Heart (tissue), 3 donors: ENCODE measurements around a stretch of chr9.

DNA sequence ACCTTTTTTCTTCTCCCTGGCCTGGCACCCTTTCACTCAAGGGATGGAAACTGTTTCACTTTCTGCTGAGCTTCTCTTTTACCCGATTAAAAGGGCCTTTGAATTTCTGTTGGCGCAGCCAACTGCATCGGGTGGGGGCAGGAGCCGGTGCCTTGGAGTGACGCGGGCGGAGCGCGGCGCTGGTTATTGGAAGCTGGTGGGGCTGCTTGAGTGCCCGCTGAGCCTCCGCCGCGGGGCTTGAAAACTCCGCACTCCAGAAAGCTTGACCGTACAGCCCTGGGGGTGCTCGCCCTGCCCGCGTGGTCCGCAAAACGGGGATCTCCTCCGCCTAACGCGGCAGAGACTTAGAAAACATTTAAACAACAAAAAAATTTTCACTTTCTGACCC, 52.0 kb upstream of the TJP2 start:
- RAMPAGE, long total RNA, 2 experiments, result no peak in any of the 2 experiments

- RAMPAGE, long total RNA, 2 experiments, result no peak in any of the 2 experiments
Observed at GRCh38 chr9:69187257-69187858, 13.3 kb downstream of the TJP2 start.

GRCh38 chr9:69256852-69257530, 68.0 kb upstream of the ENTREP1 start:
- RAMPAGE, long total RNA, 2 experiments, result no peak in any of the 2 experiments

DNA sequence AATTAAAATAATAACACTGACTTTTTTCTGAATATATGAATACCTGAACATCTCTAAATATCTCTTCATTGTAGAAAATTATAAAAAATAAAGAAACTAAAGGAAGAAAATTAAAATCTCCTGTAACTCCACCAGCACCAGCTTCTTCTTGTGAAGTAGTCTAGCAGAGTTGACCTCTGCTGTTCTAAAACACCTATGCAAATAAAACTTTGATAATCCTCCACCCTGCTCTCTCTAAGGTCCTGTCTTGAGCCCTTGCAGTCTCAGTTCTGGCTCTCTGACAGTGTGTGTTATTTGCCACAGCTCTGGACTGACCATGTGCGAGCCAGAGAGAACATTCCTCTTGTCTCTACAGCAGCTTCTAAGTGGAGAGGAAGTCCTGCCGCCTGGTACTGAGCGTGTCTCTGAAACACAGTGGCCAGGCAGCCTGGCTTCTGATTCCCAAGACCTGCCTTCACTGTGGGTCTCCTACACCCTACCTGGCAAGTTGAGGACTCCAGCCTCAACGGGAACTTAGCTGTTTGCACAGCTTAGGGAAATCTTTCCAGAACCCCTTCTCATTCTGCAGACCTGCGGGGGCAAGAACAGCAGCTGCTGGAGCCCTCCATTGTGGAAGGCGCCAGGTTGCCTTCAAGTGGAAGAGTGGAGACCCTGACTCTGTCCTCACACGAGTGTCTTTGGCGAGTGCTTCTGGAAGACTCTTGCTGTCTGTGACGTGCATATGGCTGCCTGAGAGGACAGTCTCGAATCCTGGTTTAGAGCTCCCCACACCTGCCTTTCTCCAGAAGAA, 61.7 kb downstream of the ENTREP1 start:
- RAMPAGE, long total RNA, 2 experiments, result no peak in any of the 2 experiments

DNA sequence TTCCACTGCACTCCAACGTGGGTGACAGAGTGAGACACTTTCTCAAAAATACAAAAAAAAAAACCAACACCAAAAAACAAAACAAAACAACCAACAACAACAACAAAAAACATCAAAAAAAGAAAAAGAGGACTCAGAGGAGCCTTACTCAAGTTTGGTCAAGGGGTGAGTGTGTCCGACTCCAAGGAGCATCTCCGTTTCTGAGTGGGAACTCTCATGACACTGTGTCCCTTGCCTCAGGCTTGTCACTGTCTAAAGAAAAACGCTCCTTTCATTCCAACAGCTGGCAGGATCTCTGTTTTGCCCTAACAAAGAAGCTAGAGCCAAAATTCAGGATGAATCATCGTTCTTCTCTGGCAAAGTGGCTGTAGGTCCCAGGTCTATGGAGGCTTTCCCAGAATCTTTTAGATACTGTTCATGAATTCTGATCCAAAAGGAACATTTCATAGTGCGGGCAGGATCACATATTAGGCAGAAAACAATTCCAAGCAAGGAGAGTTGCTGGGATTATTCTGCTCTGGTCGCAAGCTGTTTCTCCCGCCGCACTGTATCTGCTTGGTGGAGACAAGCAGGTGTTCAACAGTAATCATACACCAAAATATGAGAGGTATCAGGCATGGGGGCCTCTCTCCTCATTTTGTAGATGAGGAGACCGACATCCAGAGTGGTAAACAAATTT, 72.4 kb downstream of the ENTREP1 start:
- RAMPAGE, long total RNA, 2 experiments, result no peak in any of the 2 experiments

DNA sequence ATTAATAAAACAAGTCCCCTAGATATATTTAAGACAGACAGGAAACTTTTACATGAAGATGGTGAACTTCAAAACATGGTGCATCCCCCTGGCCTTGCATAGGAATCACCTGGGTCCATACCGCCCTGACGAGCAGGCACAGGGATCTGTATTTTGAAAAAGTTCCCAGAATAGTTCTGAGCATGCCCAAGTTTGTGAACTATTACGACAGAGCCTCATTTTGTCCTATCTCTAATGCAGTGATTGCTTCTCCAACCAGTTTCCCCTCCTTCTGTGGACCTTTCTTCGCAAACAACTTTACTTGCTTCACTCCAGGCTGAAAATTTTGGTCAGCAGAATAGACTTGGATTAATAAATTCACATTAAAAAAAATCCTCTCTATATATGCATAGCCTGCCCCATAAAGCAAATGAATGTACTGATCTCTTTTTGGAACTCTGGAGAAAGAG, 98.0 kb downstream of the APBA1 start:
- RAMPAGE, long total RNA, 2 experiments, result no peak in any of the 2 experiments

- RAMPAGE, long total RNA, 2 experiments, result no peak in any of the 2 experiments
Observed at GRCh38 chr9:69582148-69582695, 89.9 kb downstream of the APBA1 start.

- RAMPAGE, long total RNA, 2 experiments, result no peak in any of the 2 experiments
Observed at GRCh38 chr9:69645316-69646011, 26.7 kb downstream of the APBA1 start.

- RAMPAGE, long total RNA, 2 experiments, result no peak in any of the 2 experiments
Observed at GRCh38 chr9:69653164-69653580, 19.0 kb downstream of the APBA1 start.

- RAMPAGE, long total RNA, 2 experiments, result no peak in any of the 2 experiments
Observed at GRCh38 chr9:70123539-70124301, 80.1 kb downstream of the MAMDC2 start.

DNA sequence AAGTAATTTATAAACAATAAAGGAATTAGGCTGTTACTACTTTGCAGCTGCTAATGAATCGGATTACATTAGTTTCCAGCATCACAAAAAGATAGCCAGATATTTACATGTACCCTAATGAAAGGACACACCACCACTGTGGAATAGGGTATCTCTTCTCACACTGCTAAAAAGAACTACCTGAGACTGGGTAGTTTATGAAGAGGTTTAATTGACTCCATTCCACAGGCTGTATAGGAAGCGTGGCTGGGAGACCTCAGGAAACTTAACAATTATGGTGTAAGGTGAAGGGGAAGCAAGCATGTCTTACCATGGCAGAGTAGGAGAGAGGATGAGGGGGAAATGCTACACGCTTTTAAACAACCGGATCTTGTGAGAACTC, 68.9 kb downstream of the SMC5 start:
- RAMPAGE, long total RNA, 2 experiments, result no peak in any of the 2 experiments

GRCh38 chr9:70410269-70410813, 4.1 kb downstream of the KLF9 start:
- RAMPAGE, long total RNA, 2 experiments, result no peak in any of the 2 experiments

DNA sequence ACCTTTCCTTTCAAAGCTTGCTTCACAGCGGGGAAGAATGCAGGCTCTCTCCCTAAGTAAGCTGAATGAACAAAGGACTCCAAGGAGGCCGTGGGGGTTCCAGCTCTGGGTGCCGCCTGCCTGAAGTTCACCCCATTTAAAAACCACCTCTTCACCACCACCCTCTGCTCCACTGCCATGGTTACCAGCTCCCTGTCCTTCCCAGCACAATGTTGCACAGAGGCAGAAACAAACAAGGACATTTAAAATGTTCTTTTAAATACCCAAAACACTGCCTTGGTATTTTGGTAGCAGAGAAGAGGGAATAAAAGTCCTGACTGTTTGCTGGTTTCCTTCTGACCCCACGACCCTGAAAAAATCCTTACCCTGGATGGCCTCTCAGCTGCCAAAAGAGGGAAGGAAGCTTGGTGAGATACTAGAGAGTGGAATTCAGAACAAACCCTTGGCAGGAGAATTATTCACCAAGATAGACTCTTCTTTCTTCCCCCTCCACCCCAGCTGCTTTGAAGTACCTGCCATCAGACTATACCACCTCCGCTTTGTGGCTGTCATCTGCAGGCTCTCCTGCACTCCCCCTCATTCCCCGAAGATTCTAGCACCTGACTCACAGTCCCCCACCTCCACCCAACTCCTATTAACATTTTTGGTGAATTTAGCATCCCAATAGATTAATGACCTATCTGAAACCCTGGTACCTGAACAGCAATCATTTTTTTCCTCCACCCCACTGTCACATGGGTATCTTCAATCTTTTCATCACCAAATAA, 7.2 kb upstream of the KLF9 start:
- RAMPAGE, long total RNA, 2 experiments, result no peak in any of the 2 experiments

DNA sequence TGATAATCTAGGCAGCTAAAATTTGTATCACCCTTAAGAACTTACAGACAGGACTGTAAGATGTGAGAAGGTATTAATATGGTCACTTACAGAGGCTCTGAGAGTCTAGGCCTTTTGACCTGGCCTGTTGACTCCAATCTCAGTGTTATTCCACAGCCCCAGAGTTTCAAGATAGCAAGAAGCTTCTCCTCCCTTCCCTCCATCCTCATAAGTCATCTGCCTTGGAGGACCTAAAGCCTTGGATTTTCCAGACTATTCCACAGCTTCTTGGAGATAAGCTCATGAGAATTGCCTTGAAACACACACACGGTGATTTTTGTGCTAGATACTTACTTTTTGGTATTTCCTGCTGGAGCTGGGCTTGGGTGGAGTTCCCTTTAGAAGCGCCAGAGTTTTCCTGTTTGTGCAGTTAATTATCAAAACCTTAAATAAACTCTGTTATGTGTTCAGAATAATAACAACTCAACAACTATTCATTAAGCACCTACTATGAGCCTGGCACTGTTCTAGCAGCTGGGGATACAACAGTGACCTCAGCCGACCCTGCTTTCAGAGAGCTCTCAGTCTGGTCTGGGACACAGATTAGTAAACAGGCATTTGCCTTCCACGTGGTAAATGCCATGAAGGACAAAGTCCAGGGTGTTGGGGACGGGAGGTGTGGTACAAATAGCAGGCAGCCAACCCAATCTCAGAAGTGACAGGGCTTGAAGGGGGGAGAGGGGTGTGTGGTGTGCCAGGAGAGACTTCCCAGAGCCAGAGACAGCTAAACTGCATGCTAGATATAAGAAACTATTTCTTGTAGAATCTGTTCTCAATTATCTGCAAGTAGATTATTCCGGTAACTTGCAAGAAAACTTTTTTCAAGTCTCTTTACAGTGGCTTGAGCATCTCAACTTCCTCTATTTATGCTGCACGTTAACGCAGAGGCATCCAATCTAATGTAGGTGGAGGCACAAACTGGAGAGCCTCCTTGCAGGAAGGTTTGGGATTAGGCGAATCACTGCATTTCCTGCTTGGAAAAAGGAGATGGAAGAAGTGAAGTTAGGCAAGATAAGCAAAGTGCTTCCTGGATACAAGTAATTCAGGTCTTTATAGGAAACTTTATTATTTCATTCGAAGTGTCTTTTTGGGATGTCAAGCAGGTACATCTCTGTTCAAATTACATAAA, 55.9 kb upstream of the KLF9 start:
- RAMPAGE, long total RNA, 2 experiments, result no peak in any of the 2 experiments

DNA sequence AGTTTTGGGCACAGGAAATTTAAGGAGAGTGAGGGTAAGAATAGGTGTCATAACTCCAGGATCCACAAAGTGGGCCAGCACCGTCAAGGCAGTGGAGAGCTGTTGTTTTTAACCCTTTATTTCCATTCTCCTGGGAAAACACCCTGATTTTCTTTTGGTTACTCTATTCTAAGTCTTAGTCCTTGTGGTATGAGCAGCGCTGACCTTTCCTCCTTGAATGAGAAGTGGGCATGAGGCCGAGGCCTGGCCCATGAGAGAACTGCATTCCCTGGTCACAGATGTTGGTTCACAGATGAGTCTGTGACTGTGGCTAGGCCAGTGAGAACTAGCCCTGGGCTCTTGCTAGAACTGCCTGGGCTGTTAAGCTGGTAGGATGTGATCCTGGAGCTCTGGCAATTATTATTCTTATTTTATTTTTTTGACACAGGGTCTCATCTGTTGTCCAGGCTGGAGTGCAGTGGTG, 71.6 kb upstream of the KLF9 start:
- RAMPAGE, long total RNA, 2 experiments, result no peak in any of the 2 experiments

DNA sequence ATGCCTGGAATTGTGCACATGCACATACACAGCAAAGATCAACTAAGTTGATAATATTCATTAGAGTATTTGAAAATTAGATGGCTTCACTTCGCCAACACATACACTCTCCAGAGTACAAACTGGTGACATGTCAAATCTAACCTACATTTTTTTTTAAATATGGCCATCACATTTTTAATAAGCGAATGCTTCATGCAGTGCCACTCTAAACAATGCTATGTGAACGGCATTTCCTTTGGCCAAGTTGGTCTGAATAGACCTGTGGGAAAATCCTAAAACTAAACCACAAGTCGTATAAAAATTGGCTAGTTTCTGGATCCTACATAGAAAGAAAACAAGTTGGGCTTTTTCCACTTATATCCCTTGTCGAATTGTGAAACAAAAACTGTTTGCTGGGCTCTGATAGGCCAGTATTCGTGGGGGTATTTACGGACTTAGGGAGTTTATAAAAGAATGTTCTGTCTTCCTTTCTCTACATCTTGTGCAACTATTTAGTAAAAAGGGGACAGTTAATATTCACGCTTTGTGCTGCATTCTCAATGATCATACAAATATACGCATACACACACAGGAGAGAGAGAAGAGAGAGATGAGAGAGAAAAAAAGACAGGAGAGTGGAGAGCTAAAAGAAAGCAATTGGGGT, 153.0 kb upstream of the KLF9 start:
- RAMPAGE, long total RNA, 2 experiments, result no peak in any of the 2 experiments

- RAMPAGE, long total RNA, 2 experiments, result no peak in any of the 2 experiments
Observed at GRCh38 chr9:70585094-70585356, 170.6 kb upstream of the KLF9 start.

DNA sequence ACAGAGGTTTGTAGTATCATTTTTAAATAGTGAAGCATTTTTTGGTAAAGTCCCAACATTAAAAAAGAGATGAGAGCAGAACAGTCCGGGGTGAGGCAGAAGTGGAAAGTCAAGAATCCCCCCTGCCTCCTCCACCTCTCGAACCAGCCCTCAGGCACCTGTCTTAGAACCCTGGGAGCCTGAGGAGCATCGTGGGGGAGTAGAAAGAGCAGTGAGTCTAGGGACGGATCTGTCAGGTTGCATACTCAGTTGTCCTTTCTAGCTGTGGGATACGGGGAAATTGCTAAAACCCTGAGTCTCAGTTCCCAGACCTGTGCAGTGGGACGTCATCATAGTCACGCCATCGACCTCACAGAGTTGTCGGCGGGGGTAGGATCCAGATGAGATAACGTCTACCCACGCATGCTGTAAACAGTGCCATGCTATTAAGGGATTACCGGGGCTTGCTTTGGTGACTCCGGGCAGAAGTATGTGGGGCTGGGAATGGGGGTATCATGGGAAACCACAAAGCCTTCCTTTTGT, 186.5 kb upstream of the KLF9 start:
- RAMPAGE, long total RNA, 2 experiments, result no peak in any of the 2 experiments

GRCh38 chr9:70601995-70602322, 187.5 kb upstream of the KLF9 start:
- RAMPAGE, long total RNA, 2 experiments, result no peak in any of the 2 experiments

- RAMPAGE, long total RNA, 2 experiments, result no peak in any of the 2 experiments
Observed at GRCh38 chr9:70902440-70903460, 218.7 kb downstream of the TRPM3 start.